ENCODE results near the genes WNT9B, TBX21 and OSBPL7.

- PRO-cap = no peak
Observed at GRCh38 chr17:46772642-46773032, 45.9 kb downstream of the WNT3 start.

GRCh38 chr17:46851016-46851734, at the start of gene WNT9B:
WNT9B (plus strand) TSS chr17:46851583.
- PRO-cap = bidirectional peak, plus-strand start at chr17:46851557, minus-strand start at chr17:46851394

- PRO-cap = no peak
Observed at GRCh38 chr17:47200012-47200933, 8.9 kb upstream of the MYL4 start.

DNA sequence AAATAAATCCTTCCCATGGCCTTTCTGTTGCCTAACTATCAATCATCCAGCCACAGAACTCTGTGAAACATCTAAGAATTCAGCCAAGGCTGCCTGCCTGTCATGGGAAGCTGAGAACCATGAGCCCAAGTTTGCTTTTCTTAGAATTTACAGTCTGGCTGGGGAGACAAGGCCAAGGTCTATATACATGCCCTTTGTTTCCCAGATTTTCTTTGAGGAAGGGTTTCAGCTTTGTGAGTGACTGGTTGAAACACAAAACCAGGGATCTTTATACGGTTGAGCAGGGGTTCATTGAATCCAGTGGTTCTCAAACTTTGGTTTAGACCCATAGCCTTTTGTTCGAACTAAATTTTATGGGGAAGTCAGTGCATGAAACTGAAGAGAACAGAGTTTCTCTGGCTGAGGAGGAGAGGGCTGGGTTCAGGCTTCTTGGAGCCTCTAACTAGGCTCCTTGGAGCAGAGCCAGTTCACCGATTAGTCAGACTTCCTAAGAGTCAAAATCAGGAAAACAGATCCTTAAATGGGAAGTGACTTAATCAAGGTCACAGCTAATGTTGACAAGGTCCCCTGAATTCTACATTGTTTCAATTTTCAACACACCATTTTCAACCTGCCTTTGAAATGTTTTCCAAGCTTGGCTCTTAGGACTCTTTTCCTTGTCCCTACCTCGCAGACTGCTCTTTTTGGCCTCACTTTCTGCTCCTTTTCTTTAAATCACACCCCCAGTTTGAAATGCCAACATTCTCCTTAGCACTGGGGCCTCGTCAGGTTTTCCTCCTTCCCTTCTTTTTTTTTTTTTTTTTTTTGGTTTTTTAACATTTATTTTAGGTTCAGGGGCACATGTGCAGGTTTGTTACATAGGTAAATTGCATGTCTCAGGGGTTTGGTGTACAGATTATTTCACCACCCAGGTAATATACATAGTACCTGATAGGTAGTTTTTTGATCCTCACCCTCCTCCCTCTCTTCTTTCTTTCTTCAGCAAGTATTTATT, 16.2 kb downstream of the MYL4 start:
- PRO-cap = no peak

- PRO-cap = no peak
Observed at GRCh38 chr17:47229704-47230214, 20.6 kb downstream of the MYL4 start.

DNA sequence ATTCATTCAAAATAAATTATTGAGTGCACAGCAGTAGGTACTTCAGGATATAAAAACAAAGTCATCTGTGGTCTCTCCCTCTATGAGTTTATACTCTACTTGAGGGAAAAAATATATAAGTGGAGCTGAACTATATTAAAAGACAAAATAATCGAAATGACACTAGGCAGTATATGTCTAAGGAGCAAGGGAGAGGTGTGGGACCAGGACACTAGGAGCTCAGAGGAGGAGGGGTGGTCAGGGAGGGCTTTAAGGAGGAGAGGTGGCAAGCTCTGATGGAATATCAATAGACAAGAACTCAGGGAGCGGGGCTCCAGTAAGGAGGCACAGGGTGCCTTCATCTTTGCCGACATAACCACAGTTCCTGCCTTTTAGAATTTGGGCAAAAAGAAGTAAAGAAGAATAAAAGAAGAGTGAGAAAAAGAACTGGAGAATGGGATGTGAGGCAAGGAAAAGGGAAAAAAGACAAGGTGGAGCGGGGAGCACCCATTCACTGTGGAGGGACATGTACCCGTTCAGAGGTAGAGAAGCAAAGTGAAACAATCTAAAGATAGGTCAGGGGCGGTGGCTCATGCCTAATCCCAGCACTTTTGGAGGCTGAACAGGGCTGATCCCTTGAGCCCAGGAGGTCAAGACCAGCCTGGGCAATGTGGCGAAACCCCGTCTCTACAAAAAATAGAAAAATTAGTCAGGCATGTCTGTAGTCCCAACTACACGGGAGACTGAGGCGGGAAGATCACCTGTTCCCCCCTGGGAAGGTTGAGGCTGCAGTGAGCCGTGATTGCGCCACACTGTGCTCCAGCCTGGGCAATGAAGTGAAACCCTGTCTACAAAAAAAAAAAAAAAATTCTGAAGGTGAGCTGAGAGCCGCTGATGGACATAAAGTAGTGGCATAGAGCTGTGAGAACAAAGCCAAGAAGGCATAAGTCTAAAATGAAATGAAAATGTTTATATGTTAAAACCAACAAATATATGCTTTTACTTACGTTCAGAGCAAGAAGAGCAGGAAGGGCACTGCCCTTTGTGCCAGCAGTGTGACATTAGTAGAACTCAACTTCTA, 21.6 kb downstream of the MYL4 start:
- PRO-cap = no peak

GRCh38 chr17:47305682-47305955, 18.1 kb upstream of the EFCAB13 start:
- PRO-cap = no peak

DNA sequence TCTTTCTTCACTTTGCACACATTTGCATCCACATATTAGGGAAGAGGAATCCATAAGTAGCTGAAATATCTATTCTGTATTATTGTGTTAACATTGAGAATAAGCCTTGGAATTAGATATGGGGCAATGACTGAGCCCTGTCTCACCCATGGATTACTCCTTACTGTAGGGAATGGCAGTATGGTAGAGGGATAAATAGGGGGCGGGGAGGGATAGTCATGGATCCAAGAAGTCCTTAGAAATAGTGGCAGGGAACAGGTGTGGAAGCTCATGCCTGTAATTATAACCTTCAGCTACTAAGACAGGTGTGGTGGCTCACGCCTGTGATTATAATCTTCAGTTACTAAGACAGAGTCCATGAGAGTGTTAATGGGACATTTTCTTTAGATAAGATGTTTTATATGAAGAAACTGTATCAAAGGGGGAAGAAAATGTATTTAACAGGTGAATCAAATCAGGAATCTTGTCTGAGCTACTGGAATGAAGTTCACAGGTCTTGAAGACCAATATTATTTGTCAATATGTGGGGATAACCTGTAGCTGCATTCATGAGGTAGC, 11.5 kb upstream of the EFCAB13 start:
- PRO-cap = no peak

DNA sequence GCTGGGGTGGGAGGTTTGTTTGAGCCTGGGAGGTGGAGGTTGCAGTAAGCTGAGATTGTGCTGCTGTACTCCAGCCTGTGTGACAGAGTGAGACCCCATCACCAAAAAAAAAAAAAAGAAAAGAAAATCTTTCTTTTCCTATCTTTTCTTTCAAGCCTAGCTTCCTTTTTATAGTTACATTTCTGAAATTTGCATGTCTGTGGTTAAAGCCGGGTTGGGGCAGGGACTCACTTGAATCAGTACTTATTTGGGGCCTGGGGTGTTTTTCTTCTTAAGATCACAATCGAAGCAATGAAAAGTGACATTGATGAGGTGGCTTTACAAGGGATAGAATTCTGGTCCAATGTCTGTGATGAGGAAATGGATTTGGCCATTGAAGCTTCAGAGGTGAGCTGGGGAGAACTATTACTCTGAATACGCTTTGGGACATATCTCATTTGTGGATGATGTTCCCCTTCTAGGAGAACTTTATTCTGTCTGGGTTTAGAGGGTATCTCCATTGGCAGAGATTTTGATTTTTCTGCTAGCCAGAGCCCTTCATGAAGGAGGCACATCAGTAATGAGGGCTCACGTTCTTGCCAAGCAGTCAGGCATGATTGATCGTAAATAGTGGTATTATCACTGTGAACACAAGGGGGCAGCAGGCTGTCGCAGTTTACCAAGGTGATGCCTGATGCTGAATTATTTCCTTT, 14.3 kb downstream of the KPNB1 start:
- PRO-cap = no peak

DNA sequence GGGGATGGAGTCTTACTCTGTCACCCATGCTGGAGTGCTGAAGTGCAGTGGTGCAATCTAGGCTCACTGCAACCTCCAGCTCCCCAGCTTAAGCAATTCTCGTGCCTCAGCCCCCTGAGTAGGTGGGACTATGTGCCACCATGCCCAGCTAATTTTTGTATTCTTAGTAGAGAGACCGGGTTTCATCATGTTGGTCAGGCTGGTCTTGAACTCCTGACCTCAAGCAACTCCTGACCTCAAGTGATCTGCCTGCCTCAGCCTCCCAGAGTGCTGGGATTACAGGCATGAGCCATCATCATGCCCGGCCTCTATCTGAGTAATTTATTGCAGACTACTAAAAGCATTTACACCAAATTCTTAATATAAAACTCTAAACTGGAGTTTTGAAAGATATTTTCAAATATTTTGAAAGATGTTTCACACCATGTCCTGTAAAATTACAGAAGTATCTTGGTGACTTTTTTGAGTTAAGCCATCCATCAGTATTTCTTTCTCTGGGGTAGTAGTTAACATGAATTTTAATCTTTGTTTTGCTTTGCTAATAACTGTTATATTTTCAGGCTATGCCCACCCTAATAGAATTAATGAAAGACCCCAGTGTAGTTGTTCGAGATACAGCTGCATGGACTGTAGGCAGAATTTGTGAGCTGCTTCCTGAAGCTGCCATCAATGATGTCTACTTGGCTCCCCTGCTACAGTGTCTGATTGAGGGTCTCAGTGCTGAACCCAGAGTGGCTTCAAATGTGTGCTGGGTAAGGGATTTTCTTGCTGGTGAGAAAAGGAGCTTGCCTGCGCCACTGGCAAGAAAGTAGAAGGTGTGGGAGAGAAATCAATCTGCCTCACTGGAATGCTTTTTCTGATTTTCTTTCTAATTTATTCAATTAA, 19.6 kb downstream of the KPNB1 start:
- PRO-cap = no peak

GRCh38 chr17:47672669-47673115, 21.3 kb upstream of the TBKBP1 start:
- PRO-cap = no peak

- PRO-cap = no peak
Observed at GRCh38 chr17:47677643-47678673, 16.0 kb upstream of the TBKBP1 start.

DNA sequence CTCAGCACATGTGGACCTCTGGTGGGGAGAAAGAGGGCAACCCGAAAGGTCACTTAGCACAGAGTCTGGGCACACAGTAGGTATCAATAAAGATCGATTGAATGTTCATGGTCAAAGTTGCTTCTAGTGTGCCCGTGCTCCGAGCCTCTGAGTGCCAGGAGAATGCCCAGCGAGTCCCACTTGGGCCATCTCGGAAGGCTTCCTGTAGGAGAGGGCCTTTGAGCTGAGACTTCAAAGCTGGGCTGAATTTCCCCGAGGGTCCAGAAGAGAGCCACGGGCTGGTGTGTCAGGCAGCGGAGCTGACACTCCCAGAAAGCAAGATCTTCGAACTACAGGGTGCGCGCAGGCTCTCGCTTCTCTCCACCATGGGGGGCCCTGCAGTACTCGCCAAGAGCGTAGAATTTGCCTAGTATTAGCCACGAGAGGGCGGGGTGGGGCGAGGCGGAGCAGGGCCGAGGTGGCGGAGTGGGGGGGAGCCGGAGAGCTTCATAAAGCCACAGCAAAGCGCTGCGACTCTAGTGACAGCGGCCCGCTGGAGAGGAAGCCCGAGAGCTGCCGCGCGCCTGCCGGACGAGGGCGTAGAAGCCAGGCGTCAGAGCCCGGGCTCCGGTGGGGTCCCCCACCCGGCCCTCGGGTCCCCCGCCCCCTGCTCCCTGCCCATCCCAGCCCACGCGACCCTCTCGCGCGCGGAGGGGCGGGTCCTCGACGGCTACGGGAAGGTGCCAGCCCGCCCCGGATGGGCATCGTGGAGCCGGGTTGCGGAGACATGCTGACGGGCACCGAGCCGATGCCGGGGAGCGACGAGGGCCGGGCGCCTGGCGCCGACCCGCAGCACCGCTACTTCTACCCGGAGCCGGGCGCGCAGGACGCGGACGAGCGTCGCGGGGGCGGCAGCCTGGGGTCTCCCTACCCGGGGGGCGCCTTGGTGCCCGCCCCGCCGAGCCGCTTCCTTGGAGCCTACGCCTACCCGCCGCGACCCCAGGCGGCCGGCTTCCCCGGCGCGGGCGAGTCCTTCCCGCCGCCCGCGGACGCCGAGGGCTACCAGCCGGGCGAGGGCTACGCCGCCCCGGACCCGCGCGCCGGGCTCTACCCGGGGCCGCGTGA, at the start of gene TBX21:
Gene TBX21 (plus strand): TSS at position 518 of the 1,104 bp plus-strand sequence.
- PRO-cap = unidirectional peak, plus-strand start at position 518 of the sequence

GRCh38 chr17:47734659-47735489, 1.8 kb downstream of the TBX21 start:
- PRO-cap = unidirectional peak, minus-strand start at chr17:47734875

DNA sequence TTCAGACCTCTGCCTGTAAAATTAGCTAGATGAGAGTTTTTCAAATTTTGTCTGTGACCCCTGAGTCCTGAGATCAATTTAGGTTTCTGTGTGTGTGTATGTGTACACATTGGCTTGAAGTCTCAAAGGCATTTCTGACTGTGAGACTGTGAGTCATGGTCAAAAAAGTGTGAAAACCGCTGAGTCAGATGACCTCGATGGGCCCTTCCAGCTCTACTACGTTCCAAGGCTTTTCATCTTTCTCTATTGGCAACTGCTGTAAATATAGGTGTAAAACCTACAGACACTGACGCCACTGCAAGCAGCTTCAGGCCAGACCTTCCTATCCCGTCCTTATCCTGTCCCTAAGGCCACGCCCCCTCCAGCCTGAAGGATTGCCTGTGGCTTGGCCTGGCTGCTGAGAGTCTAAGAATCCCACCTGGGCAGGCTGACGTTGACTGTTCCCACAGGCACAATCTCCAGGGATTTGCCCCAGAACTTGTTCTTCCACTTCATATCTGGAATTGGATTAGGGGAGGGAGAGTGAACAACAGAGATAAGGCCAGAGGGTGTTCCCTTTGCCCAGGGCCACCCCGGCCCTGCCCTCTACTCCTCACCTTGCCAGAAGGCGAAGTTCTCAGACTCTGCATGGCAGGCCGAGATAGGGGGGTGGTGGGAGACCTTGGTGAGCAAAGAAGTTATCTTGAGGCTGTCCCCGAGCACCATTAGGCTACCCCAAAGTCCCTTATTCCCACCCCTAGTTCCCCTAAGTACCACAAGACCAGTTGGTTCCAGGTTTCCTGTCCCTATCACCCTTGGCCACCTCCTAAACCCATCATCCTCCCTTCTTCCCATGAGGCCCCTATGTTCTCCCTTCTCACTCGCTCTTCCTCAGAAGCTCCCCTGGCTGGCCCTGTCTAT, 11.2 kb downstream of the OSBPL7 start:
- PRO-cap = no peak

DNA sequence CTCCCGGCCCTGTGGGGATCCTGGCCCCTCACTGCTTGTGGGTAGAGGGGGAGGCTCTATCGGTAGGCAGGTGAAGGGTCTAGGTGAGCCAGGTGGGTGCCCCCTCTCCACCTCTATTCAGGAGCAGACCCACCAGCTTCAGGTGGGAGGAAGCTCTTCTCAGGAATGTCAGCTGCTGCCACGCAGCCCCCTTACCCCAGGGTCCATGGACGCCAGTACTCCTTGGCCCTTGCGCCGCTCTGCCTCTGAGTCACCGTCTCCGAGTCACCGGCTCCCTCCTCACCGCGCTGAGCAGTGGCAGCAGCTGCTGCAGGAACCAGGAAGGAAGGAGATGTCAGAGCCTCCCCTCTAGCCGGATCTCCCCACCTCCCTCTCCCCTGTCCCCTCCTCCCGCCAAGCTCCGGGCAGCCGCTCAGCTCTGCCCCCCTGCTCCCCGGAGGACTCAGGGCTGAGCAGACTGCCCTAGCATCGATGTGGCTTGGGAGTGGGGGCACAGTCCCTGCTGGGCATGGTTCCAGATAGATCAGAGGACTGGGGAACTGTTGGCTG, at the start of gene OSBPL7:
Gene OSBPL7 (minus strand): TSS at position 324 of the 549 bp plus-strand sequence.
- PRO-cap = bidirectional peak, plus-strand start at position 468 of the sequence, minus-strand start at position 296 of the sequence

DNA sequence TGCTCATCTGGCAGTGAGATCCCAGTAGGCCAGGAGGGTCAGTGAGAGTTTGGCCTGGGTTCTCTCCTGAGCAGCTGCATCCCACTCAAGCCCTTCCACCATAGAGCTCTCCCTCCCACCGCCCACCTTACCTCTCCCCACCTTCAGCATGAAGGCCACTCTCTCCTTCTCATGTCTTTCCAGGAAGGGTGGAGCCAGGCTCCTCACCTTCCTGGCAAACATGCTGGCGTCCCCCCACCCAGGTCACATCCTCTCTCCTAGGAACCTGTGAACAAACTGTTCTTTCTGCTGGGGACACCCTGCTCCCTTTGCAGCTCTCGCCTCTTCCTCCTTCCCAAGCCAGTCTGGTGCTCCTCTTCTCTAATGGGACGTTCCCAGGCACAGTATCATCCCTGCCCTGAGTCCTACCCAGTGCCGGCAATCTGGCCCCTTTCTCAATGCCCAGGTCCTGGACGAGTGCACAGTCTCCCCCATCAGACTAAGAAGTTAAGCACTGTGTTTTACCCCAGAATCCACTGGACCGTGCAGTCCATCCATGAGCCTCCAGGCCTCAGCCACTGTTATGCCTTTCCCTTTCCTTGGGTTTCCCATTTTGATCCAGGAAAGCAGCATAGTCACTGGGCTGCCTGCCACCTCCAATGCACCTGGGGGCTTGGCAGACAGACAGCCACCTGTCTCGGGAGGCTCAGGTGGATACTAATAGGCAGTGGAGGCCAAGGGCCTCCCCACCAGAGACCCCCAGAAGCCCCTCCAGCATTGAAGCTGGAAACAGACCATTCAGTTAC, 12.7 kb upstream of the SP2 start:
- PRO-cap = no peak

GRCh38 chr17:47941882-47942316, 528 bp downstream of the PNPO start:
- PRO-cap = no peak

- PRO-cap = no peak
Observed at GRCh38 chr17:48002218-48003021, 31.5 kb downstream of the CDK5RAP3 start.

DNA sequence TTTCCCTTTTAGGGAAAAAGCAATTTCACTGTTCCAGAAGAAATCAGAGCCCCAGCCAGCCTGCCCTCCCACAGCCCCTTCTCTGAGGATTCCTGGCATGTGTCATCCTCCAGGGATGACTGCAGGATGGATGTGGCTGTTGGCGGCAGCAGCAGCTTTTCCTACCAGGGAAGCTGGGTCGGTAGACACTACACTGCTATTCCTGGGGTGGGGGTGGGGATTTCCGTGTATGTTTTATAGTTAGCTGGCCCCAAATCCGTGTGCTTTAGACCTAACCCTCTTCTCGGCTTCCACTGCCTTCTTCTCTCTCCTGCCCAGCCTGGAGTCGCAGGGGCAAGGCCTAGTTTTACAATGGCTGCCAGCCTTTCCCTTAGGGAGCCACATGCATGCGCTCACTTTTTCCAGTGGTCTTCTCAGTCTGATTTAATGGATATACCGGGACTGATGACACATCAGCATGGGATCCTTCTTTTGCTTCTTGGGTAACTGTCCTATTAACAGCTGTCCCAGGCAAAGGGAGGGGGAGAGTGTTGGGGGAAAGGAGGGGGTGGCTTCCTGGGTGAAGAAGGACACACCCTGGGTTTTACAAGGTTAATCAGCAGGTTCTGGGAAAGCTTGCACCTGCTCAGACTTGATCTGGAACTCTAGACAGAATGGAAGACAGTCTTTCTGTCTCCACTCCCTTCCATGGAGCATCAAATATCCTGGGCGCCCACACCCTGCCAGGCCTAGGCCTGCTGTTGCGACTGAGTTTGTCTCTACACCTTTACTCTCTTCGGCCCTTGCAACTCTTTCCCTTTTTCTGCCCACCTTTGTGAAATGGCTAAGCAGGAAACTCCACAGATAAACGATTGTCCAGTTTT, 2.6 kb upstream of the NFE2L1 start:
- PRO-cap = no peak